Endodermal cell (in vitro differentiated cells): ENCODE data around the genes CFAP97 and SNX25.

DNA sequence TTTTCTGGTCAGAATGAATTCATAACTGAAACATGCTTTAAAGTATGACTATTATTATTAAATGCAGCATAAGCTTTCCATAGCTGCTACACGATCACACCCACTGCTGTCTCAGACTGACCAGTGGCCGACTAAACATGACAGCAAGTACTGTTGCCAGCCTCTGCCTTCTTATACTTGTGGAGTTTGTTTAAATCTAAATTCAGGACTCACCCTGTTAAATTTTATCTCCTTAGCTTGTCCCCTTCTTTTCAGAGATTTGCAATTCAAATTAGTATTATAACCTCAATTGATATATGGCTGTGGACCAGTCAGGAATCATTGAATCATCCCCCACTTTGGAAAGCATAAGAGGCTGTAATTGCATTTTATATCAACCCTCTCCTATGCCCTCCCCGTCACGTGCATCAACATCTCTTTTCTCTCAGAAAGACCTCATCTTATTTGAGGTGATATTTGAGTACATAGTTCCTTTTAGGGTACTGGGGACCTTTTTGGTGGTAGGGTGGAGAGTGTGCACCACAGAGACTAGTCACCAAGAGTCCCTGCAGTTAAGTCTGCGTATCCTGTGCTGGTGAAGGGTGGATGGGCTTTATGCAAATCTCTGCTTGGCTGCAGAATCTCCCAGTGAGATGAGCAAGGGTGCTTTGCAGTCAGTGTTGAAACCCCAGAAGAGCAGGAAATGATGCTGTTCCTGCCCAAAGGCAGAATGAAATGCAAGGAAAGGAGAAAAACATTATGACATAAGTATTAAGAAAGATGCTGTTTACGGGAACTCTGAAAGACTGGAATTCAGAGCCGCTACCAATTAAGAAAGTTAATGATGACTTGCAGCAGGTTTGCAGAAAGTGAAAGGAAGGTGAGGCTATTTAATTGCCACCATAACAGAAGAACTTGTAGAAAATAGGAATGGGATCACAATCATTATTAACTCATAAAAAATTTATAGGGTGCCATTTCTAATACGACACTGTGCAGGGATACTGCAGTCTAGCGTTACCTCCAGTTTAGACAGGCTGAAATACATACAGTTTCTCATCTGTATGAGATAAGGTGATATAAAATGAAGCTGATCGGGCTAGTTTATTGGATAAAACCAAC, 25.3 kb upstream of the ACSL1 start:
- PRO-cap, result unidirectional peak, minus-strand start at position 393 of the sequence

- PRO-cap, result no peak
Measured at GRCh38 chr4:184891647-184892378, 66.0 kb upstream of the ACSL1 start.

DNA sequence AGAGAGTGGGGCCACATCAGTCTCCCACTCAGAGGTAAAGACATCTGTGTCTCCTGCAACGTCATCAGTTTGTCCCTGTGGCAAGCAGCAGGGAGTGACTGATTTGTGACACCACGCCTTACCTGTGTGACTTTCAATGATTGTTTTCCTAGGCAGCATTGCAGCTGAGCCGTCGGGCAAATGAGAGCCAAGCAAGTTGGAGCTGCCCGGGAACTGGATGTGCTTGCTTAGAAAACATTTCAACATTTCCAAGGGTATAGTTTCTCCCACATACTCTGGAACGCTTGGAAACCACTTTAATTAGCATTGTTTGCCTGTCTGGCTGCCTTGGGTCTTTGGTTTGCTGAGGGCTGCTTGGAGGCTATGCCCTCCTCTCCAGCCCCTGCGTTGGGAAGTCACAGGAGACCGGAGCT, 29.6 kb upstream of the HELT start:
- PRO-cap, result no peak

- PRO-cap, result unidirectional peak, plus-strand start at chr4:185203678; unidirectional peak, plus-strand start at chr4:185203821; bidirectional peak, plus-strand start at chr4:185204097, minus-strand start at chr4:185203958; bidirectional peak, plus-strand start at chr4:185204140, minus-strand start at chr4:185204144
Measured at GRCh38 chr4:185203456-185204449, at the start of gene CFAP97. CFAP97 (minus strand) TSS chr4:185204000.

DNA sequence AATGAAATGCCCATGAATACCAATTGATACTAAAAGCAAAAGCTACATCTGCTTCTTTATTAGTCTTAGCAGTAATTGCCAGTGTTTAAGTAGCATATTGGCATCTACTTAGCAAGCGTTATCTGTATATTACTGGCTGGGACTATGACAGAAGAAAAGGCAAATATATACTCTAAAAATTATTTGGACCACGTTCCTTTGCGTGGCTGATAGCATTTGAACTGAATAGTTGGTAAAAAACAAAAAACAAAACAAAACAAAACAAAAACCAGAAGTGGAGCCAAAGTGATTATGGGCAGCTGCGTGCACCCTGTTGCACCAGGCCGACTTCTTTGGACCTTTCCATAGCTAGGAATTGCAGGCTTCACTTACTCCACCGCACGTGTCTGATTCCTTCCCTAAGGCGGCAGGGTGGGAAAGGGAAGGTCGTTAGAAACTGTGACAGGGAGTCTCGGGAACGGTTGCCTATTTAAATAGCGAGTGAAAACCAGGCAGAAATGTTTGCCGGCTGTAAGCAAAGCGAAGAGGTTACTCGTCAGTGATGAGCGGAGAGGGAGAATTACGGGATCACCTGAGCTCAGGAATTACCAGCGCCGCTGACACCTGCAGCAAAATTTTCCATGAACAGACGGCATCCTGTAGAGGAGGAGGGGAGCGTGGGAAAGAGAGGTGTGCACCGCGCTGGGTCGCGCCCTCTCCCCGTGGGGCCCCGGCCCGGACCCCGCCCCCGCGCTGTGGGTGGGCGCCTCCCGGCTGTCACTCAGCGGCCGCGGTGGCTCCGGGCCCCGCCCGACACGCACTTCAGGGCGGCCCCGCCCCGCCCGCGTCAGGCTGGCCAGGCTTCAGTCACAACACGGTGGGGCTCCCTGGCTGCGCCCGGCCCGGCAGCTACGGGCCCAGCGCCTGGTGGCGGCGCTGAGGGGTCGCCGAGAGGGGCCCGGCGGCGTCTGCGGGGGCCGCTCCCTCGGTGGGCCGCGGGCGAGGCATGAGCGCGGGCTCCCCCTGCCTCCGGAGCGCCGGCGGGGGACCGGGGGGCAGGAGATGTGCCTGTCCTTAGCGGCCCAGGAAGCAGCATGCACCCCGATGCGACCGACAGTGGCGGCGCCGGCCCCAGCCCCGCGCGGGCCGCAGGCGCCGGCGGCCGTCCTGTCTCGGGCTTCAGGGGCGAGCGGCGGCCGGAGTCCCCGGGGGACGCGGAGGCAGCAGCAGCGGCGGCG, at the start of gene SNX25:
TSS of gene SNX25 (plus strand) at position 845 of the 1,217 bp plus-strand sequence.
- PRO-cap, result bidirectional peak, plus-strand start at position 849 of the sequence, minus-strand start at position 630 of the sequence

DNA sequence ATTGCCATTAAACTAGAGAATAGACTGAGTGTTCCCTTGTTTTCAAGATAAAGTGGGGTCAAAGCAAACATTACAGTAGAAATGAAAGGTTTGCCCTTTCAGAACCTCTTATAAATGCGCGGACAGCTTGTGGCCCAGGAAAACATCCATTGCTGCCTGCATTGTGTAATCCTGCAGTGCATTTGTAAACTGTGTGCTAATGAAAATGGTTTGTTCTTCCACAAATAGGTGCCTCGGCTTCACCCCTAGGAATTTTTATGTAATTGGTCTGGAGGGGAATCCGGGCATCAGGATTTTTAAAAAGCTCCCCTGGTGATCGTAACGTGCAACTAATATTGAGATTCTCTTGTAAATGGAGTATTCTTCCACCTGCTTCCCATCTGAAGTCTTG, 62.9 kb downstream of the SNX25 start:
- PRO-cap, result no peak

DNA sequence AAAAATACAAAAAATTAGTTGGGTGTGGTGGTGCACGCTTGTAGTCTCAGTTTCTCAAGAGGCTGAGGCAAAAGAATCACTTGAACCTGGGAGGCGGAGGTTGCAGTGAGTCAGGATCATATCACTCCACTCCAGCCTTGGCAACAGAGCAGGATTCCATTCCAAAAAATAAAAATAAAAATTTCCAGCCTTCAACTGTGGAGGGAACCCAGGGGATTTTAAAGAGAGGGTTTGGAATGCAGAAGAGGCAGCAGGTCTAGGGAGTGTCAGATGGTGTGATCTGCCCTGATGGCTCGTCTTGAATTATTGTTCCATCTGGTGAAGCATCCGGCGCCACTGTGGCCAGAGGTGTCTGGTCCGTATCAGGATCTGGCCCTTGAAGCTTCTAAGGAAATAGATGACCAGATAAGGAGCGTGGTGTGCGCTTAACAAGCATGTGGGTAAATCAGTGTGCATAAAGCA, 51.6 kb downstream of the LRP2BP start:
- PRO-cap, result no peak

DNA sequence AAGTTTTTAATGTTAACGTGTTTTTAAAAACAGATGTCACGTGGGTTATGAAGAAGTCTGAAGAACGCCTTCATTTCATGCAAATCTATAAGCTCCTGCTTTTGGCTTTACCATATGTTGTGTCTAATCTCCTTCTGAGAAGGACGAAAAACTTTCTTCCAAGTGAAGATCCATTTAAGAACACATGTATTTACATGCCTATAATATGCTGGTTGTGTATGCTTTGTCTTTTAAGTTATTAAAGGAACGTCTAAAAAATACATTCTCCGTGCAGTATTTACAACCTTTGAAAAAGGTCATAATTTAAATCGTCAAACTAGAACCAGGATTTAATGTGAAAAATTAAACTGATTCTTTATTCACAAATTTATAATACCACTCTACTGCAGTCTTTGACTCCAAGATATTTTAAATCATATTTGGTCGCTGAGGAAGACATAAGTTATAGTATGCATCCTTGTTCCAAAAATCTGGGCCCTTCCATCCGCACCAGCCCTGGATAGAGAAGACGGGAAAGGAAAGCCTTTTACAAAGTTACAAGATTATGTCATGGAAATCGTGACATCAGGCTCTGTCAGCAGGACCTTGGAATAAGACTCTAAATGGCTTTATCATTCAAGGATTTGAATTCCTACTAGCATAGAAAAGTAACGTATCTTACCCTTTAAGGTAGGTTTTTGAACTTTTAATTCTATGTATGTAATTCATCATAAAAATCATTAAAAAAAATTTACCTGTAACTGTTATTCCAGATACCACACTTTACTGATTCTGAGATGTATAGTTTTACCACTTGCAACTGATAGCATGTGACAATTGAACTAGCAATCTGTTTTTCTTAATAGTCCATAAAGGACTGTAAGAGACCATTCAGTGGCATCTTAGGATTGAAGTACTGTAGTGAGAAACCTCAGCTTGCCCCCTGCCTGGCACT, 3.6 kb downstream of the ANKRD37 start:
- PRO-cap, result no peak

DNA sequence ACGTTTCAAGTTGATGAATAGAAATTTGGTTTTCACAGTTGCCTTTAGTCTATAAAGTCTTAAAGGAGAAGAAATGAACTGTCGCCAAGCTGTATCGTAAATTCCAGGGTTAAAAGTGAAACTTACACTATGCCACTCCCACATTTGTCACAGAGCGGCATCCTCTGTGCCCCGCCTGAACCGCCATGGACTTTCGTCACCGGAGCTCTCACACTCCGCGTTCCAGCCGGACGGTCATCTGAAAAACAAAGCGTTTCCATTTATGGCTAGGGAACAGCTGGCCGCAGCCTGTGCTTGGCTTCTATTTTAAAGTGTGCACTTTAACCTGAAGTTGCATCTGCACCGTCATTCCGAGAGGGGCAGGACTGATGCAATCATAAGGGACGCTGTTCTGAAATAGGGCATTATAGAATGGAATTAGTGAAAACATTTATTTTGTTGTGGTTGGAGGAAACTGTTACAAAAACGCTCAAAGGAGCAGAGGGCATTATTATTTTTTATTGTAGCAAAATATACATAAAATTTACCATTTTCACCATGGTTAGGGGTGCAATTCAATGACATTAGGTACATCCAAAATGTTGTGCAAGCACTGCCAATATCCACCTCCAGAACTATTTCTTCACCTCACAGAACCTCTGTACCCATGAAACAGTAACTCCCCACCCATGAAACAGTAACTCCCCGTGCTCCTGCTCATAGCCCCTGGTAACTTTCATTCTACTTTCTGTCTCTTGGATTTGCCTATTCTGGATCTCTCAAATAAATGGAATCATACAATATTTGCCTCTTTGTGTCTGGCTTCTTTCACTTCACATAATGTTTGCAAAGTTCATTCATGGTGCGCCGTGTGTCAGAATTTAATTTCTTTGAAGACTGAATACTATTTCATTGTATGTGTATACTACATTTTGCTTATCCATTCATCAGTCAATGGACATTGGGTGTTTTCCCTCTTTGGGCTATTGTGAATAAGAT, 30.7 kb downstream of the PDLIM3 start:
- PRO-cap, result no peak

DNA sequence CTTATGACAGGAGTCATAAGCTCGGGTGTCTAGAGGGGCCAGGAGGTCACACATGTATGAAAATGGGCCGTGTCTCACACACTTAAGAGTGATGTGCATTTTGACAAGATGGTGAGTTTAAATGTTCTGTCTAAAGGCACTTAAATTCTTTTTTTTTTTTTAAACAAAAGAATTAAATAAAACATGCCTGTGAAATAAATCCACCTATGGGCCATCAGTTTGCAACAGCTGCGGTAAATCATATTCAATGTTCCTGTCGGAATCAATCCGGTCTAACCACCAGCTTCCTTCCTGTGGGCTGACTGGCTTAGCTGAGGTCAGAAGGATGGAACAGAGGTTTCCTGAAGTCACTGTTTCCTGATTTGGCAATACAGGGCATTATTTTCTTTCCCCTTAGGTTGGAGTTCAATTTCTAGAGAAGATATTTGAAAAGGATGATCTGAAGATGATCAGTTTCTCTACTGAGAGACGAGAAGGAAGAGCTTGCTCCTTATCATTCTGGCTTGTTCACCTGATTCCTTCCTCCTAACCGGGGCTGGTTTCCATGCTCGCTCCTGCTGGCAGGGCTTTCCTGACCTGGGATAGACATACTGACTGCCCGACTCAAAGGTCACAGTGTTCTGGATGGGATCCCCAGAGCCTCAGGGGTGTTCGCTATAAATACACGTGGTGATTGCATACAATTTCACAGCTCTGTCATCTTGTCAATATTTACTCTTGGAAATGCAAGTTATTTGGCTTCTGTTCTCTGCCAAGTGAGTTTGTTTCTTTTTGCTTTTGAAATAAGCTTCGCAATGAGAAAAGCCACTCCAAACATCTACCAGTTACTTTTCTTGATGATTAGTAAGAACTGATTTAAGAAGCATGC, 21.7 kb downstream of the PDLIM3 start:
- PRO-cap, result no peak

DNA sequence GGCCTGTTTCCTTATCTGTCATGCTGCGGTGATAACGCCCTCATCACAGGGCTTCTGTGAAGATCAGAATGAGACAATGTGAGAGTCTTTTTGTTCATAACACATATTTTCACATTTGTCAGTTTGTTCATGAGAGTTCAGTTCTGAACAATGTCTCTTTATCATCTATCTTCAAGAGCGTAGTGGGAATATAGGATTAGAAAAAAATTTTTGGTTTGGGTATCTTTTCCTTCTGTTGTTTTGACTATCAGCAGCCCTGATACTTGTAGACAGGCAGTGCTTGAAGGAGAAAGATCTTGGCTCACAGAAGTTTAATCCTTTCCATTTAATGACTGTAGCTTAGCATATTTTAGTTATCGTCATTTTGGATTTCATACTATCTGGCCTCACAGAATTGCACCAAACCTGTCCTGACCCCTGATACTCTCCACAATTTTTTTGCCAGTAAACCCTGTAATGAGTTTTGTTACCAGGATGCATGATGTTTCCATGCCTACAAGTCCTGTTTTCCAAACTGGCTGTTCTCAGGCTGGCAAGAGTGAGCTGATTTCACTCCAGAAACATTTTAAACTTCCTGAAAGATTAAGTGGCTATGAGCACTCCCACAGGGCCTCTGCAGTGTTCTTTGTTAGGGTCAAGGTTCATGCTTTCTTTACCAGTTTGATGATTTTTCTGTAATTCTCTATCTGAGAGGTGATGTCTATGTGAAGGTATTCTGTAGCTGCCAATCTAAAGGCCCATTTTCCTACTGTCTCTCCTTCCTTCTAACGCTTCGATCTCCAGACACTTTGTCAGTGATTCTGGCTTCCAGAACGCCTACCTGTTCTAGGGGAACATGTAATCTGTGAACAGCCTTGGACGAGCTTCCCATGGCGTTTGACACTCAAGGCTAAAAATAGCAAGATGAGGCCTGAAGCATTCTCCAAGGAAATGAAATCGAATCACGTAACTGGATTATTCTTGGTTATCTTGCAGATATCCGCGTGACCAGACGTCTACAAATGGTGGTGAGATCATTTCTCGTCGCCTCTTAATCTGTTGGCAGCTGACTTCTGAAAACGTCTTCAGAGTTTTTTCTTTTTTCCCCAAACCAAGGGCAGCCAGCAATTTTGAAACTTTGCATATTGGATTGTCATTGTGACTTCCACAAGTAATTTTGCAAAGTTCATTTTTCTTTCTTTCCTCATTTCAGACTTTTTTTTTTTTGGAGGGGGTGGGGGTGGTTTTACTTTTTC, 31.7 kb upstream of the PDLIM3 start:
- PRO-cap, result no peak

DNA sequence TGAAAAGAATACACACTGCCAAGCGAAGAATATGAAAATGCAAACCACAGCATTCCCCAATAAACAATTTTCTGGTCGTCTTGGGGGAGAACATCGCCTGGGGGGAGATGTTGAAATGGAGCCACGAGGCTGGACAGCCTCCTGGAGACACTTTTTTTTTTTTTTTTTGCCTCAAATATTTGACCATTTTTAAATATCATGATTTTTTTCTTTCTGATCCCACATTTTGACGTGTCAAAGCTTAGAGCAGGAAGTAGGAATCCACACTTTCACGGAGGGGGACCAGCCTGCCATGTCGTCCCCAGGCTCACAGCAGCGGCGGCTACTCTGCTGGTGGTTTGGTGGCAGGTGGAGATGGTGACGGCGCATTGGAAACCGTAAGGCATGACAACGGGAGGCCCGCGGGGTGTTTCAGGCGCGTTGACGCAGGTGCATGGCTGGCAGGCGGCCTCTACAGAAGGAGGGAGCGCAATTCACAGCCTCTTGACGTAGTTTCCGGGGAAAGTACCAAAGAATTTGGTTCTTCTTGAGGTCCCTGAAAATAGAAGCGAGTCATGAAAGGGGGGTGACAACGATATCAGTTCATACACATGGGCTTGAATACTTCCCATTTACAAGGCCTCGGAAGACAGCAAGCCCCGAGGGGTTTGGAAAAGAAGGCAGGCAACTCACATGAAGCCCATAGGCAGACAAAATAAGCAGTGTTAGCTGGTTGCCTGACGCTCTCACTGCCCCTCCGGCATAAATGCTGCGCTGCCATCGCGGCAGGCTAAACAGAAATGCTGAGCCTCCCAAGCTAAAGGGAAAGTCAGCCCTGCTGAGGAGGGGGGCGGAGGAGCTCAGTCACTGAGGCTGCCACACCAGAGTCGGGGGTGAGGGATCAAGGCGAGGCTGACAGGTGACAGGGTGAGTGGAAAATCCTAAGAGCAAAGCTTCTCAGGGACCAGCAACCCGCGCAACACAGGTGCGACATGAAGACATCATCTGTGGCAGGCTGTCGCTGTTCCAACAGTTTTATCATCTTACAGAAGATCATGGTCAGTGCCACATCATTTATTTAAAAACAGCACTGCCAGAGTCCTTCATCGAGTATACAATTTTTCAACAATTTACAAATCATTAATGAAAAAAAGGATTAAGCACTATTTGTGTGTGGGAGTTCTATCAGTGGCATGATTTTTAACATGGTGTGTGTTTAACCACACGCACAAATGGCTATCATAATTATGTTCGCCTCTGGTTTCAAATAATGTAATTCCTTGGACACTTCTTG, 52.3 kb upstream of the PDLIM3 start:
- PRO-cap, result no peak

DNA sequence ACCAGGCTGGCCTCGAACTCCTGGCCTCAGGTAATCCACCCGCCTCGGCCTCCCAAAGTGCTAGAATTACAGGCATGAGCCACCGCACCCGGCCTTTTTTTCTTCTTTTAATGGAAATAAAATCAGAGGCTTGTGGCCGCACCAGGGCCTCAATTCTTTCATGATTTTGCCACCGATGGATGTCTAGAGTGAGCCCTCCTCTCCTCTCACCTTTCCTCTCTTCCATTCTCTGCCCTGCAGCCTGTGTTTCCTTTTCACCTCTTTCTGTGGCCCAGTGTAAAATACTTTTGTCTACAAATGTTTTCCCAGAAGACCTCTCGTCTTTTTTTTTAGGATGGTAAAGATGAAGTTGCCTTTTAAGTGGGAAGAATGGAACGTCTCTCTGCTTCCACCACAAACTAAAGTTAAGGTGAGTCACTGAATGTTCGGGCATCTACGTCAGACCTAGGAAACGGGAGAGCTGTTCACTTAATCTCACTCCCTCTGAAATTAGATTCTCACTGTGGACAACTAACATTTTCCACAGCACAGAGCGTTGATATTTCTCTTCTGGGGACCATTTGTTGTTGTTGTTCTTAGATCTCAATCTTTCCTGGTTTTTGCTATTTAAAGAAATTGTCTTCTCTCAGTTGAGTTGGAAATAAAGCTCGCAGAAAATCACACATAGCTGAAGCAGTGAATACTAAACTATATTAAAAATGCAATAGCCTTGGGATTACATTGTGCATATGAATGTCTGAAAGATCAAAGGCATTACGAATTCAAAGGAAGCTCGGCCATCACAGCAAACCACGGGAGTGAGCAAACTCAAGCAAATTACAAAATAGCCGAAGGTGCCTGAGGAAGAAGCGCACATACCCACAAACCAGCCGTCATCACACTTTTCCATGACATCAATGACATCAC, 53.8 kb upstream of the PDLIM3 start:
- PRO-cap, result no peak

DNA sequence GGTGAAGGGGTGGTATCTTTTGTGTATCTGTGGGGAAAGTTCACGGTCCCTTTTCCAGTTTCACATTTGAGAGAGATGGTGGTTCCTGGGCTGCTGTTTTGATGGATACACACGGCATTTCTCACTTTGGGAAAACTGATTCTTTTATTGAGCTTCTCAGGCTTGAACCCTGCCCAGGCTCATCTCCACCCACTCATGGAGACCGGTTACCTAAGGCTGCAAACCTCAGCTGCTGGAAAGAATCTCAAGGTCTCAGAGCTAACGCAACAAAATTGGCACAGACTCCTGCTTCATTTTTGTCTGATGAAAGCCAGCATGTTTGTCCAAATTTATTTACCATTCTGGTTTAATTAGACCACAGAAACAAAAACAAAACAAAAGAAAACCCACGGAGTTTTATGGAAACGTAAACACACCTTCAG, 56.3 kb upstream of the PDLIM3 start:
- PRO-cap, result no peak

GRCh38 chr4:185661811-185662991, 126.9 kb upstream of the PDLIM3 start:
- PRO-cap, result no peak

DNA sequence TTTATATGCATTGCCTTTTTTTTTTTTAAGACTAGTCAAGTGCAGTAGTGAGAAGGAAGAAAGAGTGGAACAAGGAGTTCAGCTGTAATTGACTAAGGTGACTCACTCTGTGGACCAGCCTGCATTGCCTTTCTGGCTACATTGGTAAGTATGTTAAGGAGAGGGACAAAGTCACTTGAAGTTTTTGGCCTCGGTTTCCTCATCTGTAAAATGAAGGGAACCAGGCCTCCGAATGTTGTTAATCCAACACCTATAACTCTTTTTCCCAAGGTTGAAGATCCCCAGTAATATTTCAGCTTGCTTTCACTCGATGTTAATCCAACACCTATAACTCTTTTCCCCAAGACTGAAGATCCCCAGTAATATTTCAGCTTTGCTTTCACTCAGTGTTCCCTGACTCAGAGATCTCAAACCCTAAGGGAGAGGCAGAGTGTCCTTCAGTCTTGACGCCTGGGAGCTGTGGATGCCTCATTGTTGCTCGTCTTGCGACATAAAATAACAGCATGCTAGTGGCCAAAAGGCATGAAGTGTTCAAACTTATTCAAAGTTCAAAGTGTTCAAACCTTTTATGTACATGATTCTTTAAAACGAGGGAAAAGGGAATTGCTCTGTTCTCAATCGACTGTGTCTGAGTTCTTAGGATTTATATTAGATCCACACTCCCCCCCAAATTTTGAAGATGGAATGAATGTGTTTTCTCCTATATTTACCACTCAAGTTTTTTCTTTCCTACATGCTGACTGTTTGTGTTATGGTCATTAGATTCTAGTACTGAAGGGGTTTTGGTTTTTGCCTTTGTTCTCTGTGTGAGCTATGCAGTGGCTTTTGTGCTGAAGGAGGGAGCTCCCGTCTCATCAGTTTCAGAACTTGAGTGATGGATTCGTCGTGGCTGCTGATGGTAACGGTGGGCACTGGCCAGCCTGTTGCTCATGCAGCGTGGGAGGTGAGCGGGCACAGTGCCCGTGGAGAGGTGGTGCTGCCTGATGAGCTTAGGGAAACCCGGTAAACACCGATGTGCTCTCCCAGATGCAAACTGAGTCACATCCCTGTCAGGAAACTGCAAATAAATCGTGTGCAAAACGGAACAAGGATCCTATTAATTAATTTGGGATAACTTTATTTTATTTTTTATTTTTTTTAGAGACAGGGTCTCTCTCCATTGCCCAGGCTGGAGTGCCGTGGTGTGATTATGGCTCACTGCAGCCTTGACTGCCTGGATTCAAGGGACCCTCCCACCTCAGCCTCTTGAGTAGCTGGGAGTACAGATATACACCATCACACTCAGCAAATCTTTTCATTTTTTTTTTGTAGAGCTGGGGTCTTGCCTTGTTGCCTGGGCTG, 101.7 kb downstream of the SORBS2 start:
- PRO-cap, result no peak

- PRO-cap, result no peak
Measured at GRCh38 chr4:185717339-185717655, 94.7 kb downstream of the SORBS2 start.

DNA sequence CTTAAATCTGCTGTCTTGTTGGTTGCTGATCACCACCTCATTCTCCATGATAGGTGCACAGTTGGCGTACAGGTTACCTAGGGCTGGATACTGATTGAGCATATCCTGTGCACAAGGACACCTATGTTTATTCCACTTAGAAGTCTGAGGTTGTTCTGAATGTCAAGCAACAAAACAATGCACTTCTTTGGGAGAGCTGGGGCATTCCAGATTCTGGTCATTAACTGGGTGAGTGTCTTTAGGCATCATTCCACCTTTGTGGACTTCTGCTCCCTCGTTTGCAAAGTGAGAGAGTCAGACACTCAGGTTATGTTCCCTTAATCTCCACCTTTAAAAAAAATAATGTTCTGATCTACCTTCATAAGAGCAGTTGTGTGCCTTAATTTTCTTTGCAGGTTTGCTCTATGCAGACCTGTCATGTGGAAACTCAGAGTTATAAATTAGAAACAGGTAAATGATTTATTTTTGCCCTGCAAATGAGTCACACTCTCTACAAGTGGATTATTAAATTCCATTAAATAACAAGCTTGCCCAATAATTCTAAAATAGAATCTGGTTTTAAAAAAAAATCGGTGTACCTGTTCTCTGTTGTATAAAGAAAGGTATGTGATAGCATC, 93.4 kb downstream of the SORBS2 start:
- PRO-cap, result no peak

GRCh38 chr4:185742674-185743148, 69.3 kb downstream of the SORBS2 start:
- PRO-cap, result no peak

DNA sequence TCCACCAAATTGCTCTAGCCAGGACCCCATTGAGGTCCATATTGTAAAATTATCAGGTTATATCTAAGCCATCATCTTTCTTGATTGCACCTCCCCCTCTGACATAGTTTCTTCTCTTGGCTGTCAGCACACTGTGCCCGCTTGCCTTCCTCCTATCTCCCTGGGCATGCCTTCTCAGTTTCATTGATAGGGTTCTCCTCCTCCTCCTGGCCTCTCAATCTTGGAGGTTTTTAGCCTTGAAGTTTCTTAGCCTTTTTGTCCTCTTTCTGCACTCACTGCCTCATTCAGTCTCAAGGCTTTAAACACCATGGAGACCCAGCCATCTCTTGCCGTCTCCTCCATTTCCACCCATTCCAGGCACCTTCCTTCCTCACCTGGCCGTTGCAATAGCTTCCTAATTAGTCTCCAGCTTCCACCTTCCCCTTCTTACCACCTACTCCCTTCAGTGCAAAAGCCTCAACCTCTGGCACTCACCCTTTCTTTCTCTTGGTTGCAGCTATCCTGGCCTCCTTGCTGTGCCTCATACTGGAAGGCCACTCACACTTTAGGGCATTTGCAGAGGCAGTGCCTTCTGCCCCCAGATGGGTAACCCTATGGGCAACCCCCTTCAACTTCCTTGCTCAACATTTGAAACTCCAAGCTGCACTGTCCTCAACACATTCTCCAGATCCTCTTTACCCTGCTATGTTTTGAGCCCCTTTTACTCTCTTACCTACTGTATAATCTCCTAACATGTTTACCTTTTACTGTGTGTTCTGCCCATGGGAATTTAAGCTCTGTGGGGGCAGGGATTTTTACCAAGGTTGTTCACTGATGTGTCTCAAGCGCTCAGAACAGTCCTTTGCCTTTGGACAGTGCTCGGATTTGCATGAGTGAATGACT, 53.5 kb downstream of the SORBS2 start:
- PRO-cap, result no peak